Fibroblast of villous mesenchyme (primary cell): ENCODE measurements around a stretch of chr2.

- CAGE, long polyA plus RNA: no peak
Observed at GRCh38 chr2:8927449-8928564, 75.7 kb downstream of the MBOAT2 start.

GRCh38 chr2:8999900-9000582 is 3.4 kb downstream of the MBOAT2 start:
- CAGE, long polyA plus RNA: no peak

DNA sequence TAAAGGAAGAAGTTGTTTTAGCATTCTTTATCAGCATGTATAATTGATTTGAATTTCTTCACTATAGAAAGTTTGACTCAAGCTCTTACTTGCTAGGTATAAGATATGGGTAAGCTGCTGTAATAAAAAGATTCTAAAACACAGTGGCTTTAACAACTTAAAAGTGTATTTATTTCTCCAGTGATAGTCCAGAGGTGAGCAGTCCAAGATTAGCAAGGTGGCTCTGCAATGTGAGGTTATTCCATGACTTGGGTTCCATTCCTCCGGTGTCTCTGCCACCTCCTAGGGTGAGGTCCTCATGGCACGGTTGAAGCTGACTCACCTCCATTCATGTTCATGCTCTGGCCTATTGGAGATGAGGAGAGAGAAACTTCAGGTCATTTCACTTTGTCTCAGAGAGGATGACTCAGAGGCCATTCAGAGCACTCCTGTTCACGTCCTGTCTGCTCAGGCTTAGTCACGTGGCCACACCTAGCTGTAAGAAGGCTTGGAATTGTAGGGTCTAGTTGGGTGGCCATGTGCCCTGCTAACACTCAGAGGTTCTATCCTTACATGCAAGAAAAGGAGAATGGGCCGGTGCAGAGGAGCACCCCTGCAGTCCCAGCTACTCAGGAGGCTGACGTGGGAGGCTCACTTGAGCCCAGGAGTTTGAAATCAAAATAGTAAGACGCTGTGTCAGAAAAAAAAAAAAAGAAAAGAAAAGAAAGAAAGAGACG is 67.5 kb upstream of the MBOAT2 start:
- CAGE, long polyA plus RNA: no peak

GRCh38 chr2:9112099-9112825 is 94.3 kb upstream of the ASAP2 start:
- CAGE, long polyA plus RNA: no peak

DNA sequence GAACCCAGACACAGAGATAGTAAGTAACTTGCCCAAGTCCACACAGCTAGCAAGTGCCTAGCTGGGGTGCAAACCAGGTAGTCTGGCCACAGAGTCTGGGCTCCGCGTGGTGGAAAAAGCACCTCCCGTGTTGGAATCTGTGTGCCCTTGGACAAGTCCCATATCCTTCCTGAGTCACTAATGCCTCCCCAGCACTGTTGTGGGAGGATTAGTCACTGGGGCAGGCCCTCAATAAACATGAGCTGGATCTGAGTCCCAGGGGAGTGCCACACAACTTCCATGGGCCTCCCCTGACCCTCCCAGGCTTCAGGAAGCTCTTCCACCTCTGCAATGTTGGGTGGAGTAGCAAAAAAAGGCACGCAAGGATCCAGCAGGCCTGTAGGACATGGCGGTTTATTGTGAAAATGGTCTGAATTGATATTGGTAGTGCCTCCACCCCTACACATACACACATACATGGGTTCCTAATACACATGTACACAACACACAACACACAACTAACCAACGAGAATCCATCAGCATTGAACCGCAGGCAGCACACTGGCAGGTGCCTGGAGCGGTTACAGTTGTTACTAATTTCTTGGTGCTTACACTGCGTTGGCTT is 26.7 kb upstream of the ASAP2 start:
- CAGE, long polyA plus RNA: no peak

- CAGE, long polyA plus RNA: no peak
Observed at GRCh38 chr2:9207434-9207695, 753 bp downstream of the ASAP2 start.

DNA sequence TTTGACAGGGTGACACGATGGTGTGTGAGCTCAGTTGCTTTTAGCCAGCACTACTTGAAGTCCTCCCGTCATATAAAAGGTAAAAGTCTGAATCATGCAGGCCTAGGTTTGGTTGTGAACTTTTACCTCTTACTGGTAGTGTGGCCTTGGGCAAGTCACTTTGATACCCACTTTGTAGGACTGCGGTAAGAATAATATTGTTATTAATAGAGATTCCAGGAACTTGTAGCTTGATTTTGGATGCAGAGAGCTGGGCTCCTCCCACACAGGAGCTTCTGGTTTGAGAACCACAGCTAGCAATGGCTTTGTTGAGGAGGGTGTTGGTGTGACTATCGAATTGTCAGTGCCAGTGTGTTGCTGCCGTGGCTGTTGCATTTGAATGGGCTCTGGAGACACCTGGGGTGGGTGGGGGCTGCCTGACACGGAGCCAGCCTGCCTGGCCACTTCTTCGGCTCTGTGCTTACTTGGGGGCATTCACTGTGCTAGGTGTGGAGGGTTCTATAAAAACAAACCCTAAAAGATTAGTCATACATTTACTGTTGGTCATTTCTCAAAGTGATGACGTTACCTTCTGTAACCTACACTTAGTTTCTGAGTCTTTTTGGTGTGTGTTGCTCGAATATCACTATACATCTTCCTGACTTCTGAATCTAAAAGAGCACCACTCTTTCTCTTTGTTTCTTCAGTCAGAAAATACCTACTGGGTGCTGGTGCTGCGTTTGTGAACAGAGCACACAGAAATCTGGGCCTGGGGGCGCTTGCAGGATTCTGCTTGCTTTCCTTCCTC is 38.5 kb downstream of the ASAP2 start:
- CAGE, long polyA plus RNA: no peak

- CAGE, long polyA plus RNA: no peak
Observed at GRCh38 chr2:9250431-9251231, 44.0 kb downstream of the ASAP2 start.

GRCh38 chr2:9287702-9288188 is 81.1 kb downstream of the ASAP2 start:
- CAGE, long polyA plus RNA: no peak

- CAGE, long polyA plus RNA: no peak
Observed at GRCh38 chr2:9306957-9307554, 100.4 kb downstream of the ASAP2 start.

GRCh38 chr2:9322556-9323363 is 100.6 kb downstream of the ITGB1BP1 start:
- CAGE, long polyA plus RNA: no peak

DNA sequence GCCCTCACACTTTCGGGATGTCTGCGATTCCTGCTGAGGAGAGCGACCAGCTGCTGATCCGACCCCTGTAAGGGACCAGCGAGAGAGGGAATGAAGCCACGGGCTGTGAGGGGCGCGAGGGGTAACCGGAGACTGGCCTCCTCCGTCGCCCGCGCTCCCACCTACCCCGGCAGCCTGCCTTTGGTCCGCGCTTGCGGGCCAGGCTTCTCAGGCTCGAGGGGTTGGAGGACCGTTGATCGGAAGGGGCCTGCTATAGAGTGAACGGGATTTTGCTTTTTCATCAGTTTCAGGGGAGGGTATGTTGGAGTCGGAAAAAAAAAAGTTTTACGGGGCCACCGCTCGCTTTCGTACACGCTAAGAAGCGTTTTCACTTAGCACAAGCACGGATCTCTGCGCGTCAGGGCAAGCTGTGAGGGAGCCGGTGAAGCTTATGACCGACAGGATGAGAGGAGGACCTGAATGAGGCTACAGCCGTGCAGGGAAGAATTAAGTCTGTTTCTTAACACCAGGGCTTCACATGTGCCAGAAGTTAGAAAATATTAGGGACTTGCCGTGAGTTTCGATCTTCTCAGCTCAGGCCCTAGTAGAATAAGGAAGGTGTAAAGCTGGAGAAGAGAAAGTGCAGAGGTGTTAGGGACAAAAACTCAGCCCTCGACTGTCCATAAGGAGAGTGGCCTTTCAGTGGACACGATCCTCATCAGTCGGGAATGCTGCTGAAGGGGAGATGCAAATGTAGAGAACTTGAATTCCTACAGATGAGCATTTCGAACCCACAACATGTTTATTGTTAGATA is 500 bp downstream of the CPSF3 start:
- CAGE, long polyA plus RNA: no peak

- CAGE, long polyA plus RNA: no peak
Observed at GRCh38 chr2:9491496-9491859, 17.1 kb downstream of the IAH1 start.

- CAGE, long polyA plus RNA: no peak
Observed at GRCh38 chr2:9559299-9559444, 3.5 kb upstream of the ADAM17 start.

DNA sequence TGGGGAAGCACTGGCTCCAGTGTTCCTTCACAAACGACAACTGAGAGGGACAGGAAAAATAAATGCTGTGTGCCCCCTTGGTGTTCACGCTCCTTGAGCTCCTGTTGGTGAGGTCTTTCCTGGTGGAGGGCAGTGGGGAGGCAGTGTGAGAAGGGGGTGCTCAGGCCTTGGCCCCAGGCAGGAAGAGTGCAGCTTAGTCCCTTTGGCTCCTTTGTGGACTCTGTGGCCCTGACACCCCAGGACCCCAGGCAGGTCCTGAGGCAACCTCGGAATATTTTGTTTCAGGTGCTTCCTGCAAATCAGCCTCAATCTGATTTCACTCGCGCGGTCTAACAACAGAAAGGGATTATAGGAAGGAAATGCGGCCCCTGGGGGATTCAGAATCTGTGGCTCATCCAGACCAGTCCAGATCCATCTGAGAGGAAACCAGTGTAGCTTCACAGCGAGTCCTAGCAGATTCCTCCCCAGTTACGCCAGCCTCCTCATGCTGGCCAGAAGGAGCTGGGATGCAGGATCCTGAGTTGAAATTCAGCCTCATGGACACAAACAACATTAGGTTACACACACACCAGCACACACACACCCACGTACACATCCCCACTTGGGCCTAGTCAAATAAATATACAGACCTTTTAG is 59.4 kb upstream of the YWHAQ start:
- CAGE, long polyA plus RNA: no peak

- CAGE, long polyA plus RNA: no peak
Observed at GRCh38 chr2:9699523-9700004, 68.8 kb upstream of the YWHAQ start.

DNA sequence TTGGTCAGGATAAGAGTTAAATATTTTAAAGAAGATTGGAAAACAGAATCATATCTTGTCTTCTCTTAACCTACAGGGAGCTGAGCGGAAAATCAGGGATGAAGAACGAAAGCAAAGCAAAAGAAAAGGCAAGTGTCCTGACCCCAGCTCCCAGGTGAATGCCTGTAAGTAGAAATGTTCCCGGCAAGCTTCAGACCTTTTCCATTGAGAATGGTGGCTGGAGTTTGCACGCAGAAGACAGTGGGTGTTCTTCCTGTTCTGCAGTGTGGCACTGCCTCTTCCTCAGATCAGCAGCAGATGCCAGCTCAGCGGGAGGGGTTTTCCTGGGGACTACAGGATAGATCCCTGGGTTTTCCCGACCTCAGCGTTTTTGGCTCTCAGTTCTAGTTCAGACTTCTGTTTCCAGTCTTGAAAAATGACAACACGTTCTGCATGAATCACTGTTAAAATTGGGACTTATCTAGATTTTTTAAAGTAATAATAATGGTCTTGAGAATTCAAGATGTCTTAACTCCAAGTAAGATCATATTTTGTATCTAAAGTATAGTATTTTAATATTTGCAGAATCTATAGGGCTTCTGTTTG is 39.2 kb downstream of the GRHL1 start:
- CAGE, long polyA plus RNA: no peak

GRCh38 chr2:10355971-10356765 is 53.5 kb downstream of the HPCAL1 start:
- CAGE, long polyA plus RNA: no peak

- CAGE, long polyA plus RNA: no peak
Observed at GRCh38 chr2:10407832-10408926, 39.9 kb downstream of the ODC1 start.

DNA sequence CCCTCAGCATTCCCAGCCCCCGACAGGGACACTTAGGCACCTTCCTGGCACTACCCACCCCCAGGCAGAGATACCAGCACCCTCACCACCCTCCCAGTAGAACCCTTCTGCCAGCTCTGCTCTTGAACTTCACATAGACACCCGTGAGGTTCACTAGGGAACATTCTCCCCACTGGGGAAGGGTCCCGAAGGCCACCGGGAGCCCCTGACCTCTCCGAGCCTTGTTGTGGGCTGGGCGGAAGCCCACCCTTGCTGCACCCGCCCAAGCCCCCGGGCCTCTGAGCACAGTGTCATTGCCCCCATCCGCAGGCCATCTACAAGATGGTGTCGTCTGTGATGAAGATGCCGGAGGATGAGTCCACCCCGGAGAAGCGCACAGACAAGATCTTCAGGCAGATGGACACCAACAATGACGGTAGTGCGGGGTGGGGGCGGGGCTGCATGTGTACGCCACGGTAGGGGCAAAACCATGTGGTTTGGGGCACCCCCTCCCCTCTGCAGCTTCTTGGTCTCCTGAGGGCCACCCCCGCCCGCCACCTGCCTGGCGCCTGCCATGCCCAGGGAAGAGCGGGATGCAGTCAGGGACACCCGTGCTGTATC is 25.4 kb downstream of the ODC1 start:
- CAGE, long polyA plus RNA: no peak